M059J (cell line): ENCODE data around the gene PRM3.

DNA sequence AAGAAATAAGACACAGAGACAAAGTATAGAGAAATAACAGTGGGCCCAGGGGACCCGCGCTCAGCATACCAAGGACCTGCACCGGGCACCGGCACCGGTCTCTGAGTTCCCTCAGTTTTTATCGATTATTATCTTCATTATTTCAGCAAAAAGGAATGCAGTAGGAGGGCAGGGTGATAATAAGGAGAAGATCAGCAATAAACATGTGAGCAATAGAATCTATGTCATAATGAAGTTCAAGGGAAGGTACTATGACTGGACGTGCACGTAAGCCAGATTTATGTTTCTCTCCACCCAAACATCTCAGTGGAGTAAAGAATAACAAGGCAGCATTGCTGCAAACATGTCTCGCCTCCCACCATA is 10.9 kb upstream of the TVP23A start:
- RAMPAGE, long total RNA, result no peak

- RAMPAGE, long total RNA, result no peak
These were observed 2.2 kb downstream of the CIITA start for GRCh38 chr16:10879138-10879729.

- RAMPAGE, long total RNA, result no peak
These were observed 458 bp upstream of the DEXI start for GRCh38 chr16:10942727-10943125.

- RAMPAGE, long total RNA, result no peak
These were observed 914 bp upstream of the CLEC16A start for GRCh38 chr16:10943458-10943841.

DNA sequence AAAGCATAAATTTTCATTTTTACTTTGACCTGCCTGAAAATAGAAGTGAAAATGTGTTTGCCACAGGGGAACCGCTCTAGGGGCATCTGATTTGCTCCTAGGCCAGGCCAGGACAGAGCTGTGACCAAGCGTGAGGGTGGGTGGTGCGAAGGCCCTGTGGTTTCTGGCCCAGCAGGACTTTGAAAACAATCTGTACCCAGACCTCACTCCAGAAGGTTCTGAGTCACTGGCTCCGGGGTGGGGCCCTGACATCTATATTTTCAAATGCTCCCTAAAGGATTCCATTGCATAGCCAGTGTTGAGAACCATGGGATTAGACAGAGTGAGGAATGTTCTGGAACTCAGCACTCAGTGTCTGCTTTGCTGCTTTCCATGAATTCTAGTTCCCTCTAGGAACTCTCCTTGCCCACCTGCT is 133.7 kb downstream of the CLEC16A start:
- RAMPAGE, long total RNA, result no peak

DNA sequence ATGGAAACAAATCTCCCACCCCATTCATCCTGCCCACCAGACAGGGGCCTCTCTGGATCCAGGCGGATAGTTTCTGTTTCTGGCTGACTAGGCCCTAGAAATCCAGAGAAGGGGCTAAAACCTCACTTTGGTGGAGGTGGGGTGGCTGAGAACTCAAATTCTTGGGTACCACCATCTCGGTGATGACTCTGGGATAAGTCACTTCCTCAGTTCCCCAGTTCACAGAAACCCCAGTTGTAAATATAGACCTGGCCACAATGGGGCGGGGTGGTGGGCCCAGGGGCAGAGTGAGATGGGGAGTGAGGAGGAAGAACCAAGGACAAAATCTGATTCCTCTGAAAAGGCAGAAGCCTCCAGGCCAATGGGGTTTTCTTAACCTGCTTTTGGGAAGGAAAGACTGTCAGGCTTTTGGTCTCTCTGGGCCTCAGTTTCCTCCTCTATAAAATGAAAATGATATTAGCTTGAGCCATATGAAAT is 22.0 kb downstream of the SOCS1 start:
- RAMPAGE, long total RNA, result no peak

GRCh38 chr16:11273562-11274123 is at the start of gene PRM3:
TSS of gene PRM3 (minus strand) at chr16:11273629.
- RAMPAGE, long total RNA, result no peak

GRCh38 chr16:11560414-11561456 is 26.0 kb downstream of the LITAF start:
- RAMPAGE, long total RNA, result no peak

- RAMPAGE, long total RNA, result no peak
These were observed 19.3 kb downstream of the LITAF start for GRCh38 chr16:11567426-11567851.

GRCh38 chr16:11571394-11571958 is 15.2 kb downstream of the LITAF start:
- RAMPAGE, long total RNA, result no peak

DNA sequence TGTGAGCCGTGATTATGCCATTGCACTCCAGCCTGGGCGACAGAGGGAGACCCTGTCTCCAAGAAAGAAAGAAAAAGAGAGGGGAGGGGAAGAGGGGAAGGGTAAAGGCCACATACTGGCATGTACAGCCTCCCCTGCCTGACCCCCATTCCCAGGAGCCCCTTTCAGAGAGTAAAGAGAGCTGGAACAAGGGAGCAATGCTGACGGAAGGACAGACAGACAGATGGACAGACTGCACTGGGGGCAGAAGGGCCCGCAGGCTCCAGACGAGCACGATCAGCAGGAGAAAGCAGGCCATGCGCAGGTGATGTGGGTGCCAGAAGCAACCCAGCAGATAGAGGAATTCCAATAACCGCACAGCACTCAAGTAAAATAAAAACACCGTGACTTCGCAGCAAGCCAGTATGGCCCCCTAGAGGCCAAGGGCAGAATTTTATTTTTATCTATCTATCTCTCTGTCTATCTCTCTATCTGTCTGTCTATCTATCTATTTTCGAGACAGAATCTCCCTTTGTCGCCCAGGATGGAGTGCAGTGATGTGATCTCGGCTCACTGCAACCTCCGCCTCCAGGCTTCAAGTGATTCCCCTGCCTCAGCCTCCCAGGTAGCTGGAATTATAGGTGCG is 27.0 kb upstream of the SNN start:
- RAMPAGE, long total RNA, result no peak

DNA sequence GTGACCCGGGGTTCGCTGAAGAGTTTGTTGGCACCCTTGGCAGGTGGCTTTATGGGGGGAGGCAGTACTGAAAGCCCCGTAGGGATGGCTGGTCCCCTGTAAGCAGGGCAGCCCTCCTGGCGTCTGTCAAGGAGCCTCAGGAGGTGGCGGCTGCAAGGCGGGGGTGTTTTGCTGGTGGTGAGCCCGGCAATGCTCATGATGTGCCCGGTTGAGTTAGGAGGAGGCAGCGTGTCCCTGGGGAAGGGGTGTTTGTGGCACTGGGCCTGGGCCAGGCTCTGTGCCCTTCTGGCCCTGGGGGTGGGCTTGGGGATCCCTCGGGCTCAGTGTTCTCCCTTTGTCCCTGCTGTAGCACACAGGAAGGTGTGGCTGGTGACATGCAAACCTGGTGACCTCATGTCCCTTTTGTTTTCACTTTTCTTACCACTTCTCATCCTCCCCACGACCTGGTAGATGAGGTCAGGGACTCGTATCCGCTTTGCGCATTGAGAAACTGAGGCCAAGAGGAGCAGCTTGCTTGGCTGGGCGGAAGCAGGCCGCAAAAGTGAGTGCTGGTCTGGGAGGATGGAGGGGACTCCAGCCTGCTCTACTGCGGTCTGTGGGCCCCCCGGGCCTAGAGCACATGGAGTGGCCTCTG is 2.0 kb downstream of the SNN start:
- RAMPAGE, long total RNA, result no peak

- RAMPAGE, long total RNA, result no peak
These were observed 12.3 kb downstream of the TXNDC11 start for GRCh38 chr16:11730170-11730901.

GRCh38 chr16:11748190-11749021 is 5.7 kb upstream of the TXNDC11 start:
- RAMPAGE, long total RNA, result no peak

- RAMPAGE, long total RNA, result no peak
These were observed 13.5 kb downstream of the ZC3H7A start for GRCh38 chr16:11783273-11784322.

DNA sequence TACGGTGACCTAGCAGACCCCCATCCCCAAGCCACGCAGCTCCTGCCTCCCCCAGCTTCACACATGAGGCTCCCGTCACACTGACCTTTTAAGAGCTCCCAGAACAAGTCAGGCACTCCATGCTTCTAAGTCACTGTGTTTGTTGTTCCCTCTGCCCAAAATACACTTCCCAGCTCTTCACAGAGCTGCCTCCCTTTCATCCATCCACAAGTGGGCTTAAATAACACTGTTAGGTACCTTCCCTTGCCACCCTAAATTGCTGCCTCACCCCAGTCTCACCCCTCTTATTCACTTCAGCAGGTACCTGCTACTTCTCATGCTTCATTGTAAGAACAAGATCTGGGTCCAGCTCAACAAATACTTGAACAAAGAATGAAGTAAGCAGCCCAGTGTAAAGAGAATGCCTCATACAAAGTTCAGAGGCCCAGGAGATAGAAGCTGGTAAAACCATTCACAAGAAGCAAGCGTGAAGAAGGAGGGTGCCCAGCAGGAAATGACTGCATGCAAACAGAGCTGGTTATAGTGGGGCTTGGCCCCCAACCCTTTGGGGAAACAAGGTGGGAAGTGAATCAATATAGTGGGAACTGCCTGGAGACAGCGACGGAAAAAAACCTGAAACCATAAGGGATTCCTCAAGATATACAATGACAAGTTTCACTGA is 5.7 kb downstream of the ZC3H7A start:
- RAMPAGE, long total RNA, result no peak

DNA sequence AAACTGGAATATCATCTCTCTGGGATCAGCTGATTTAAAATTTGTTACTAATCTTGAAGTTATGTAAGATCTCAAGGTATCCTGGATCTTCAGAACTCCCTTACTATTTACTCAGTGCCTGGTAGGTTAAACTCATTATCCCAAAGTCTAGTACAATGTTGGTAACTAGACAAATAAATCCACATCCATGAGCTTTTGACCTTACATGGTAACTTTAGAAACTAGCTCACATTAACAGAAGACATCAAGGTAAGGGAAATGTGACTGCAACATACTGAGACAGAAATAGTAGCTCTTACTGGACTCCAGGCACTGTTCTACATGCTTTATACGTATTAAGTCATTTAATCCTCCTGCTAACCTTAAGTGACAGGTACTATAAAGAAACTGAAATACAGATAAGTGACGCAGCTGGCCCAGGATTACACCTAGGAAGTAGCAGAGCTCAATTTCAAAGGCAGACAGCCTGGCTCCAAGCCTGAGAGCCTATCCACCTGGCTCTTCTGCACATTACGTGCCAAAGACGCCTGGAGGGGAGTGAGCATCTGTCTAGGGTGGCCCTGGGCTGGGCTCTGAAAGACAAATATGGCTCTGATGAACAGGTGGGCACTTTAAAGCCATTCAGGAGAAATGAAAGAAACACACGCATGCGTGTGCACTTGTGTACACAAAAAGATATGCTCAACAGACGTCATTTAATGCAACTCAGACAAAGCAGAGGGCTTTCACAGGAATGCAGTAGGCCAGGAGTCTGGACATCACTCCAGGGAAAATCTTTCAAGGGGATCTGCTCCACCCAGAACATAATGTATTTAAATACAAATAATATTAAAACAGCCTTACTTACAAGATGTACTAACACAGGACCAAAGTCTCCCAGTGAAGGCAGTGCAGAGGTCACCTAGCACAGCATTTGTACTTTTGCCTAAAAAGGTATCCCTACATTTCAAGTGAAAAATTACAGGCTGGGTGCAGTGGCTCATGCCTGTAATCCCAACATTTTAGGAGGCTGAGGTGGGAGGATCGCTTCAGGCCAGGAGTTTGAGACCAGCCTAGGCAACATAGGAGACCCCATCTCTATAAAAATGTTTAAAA is 4.4 kb downstream of the ZC3H7A start:
- RAMPAGE, long total RNA, result no peak

- RAMPAGE, long total RNA, result no peak
These were observed 3.4 kb downstream of the ZC3H7A start for GRCh38 chr16:11793482-11794265.

DNA sequence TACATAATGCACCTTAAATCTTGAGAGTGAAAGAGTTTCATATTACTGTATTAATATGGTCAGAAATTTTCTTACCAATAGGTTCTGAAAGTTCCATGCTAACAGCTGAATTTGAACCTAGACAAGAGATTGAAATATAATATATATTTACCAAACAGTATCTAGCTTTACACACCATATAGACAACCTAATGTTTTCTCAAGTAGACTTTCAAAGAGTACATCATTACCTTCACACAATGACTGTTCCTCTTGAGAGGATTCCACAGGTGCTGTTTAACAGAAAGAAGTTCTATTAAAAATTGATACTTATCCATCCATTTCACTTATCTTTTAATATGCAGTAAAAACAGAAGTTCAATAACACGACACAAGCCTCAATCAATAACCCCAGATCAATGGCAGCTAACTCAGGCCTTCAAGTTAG is 18.0 kb downstream of the GSPT1 start:
- RAMPAGE, long total RNA, result no peak

GRCh38 chr16:11916399-11917024 is 756 bp upstream of the GSPT1 start:
- RAMPAGE, long total RNA, result no peak